Airway epithelial cell (primary cell): ENCODE data around the genes ZER1 and KYAT1.

GRCh38 chr9:128505002-128505743, 654 bp downstream of the GLE1 start:
- RAMPAGE, long total RNA = no peak

DNA sequence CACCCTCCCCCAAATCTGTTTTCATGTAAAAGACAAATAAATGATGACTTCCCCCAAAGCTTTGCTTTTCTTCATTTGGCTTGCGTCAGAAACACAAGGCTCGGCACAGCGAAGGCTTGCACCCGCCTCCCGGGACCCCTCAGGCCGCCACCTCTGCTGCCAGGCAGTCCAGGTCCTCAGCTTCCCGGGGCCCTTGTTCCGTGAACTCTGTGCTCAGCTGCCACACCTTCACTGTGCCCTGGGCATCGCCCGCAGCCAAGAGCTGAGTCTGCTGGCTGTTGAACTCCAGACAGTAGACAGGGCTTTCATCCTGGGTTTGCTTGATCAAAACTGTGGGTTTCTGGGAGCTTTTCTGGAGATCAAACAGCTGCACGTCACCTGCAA, 23.1 kb downstream of the DYNC2I2 start:
- RAMPAGE, long total RNA = no peak

- RAMPAGE, long total RNA = start-site peak on the minus strand at chr9:128684428-128684493, 57 and 15 reads in 2 replicates
Measured at GRCh38 chr9:128684154-128685481, 4.4 kb upstream of the SET start.

DNA sequence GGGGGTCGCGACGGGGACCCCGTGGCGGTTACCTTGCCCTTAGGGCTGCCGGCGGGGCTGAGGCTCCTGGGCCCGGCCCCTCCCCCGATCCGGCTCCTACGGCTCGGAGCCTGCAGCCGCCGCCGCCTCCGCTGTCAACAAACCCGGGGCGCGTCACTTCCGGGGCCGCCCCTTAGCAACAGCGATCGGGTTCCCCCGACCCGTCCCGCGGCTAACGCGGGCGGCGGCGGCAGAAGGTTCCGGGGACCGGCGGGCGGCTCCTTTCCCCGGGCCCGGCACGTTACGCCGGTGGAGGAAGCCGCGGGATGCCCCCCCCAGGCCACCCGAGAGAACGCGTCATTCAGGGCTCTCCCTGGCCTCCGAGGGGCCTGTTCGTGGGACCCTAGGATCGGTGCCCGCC, at the start of gene ZER1:
ZER1 (minus strand) TSS at position 145 of the 400 bp plus-strand sequence.
- RAMPAGE, long total RNA = no peak

DNA sequence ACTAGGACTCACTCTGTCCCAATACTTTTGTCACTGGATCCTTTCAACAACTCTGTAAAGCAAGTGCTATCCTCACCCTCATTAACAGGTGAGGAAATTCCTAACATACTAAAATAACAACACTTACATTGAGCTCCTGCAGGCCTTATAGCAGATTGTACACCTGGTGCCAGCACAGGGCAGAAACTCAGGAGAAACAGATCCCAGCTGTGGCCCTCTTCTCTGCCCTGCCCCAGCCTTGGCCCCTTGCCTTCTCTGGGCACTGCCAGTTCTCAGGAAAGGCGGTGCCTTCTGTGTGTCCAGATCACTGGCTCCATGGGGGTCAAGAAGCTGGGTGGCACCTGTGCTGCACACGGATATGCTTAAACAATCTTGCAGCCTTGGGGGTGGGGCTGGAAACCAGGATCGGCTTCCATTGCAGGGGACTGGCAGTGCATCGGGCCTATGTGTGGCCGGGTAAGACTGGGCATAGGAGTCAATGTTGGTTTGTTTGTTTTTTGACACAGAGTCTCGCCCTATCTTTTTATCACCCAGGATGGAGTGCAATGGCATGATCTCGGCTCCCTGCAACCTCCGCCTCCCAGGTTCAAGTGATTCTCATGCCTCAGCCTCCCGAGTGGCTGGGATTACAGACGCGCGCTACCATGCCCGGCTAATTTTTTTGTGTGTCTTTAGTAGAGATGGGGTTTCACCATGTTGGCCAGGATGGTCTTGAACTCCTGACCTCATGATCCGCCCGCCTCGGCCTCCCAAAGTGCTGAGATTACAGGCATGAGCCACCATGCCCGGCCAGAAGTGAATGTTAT, 19.2 kb downstream of the KYAT1 start:
- RAMPAGE, long total RNA = no peak

DNA sequence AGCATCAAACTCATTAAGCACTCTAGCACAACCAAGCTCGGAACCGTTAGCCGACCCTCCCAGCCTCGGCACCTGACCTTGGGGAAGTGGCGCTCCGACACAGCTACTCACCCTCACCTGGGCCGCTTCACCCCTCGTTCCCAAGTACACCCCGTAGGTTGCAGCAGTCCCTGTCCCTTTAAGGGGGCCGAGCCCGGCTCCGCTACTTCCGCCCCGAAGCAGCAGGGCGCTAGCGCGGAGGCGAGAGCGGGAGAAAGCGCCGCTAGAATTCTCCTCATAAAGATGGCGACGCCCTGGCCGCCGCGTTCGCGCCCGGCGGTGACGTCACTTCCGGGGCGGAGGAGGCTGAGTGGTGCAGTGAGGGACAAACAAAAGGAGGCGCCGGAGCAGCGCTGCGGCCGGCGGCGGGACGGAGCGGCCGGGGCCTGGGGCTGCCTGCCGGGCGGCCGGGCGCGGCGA, at the start of gene KYAT1:
KYAT1 (minus strand) TSS at position 165 of the 459 bp plus-strand sequence.
- RAMPAGE, long total RNA = no peak

- RAMPAGE, long total RNA = no peak
Measured at GRCh38 chr9:128892119-128893147, 10.5 kb downstream of the LRRC8A start.

DNA sequence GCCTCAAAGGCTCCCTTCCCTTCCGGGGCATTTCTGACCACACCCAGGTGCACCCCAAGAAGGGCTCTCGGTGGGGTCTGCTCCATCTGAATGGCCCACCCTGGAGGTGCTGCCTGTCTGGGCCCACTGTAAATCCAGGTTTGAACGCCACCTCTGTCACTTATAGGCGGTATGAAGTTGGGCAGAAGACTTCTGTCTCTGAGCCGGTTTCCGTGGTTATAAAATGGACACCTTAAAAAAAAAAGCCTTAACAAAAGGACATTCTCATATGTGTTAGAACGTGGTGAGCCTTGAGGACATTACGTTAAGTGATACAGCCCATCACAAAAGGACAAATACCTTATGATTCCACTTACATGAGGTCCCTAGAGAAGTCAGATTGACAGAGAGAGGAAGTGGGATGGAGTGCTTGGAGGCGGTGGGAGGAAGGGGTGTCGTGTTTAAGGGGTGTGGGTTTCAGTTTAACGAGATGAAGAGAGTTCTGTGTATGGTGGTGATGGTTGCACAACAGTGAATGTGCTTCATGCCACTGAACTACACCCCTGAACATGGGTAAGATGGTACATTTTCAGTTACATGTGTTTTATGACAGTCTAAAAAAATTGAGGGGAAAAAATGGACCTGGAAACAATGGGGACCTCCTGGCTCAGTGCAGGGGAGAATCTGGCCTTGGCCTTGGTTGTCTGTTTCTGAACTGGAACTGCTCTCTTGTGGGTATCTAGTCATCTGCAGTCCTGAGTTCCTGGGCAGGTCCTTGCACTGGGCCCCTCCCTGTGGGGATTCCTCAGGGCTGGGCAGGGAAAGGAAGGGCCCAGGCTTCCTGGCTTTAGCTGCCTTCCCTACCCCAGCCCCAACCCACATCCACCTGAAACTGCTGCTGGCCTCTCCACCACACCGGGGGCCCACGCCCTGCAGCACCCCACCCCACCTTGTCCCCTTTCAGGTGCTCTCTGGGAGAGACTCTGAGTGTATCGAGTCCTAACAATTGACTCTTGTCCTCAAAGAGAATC, 17.7 kb downstream of the LRRC8A start:
- RAMPAGE, long total RNA = no peak

DNA sequence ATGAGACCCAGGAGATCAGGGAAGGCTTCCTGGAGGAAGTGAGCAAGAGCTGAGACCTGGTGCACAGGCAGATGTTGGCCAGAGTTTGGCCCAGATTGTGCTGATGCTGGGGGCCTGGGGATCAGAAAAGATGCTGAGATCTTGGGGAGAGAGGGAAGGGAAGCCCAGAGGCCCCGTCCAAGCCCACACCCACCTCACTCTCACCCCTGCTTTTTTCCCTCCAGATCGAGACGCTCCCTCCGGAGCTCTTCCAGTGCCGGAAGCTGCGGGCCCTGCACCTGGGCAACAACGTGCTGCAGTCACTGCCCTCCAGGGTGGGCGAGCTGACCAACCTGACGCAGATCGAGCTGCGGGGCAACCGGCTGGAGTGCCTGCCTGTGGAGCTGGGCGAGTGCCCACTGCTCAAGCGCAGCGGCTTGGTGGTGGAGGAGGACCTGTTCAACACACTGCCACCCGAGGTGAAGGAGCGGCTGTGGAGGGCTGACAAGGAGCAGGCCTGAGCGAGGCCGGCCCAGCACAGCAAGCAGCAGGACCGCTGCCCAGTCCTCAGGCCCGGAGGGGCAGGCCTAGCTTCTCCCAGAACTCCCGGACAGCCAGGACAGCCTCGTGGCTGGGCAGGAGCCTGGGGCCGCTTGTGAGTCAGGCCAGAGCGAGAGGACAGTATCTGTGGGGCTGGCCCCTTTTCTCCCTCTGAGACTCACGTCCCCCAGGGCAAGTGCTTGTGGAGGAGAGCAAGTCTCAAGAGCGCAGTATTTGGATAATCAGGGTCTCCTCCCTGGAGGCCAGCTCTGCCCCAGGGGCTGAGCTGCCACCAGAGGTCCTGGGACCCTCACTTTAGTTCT, 4.7 kb upstream of the PHYHD1 start:
- RAMPAGE, long total RNA = no peak

DNA sequence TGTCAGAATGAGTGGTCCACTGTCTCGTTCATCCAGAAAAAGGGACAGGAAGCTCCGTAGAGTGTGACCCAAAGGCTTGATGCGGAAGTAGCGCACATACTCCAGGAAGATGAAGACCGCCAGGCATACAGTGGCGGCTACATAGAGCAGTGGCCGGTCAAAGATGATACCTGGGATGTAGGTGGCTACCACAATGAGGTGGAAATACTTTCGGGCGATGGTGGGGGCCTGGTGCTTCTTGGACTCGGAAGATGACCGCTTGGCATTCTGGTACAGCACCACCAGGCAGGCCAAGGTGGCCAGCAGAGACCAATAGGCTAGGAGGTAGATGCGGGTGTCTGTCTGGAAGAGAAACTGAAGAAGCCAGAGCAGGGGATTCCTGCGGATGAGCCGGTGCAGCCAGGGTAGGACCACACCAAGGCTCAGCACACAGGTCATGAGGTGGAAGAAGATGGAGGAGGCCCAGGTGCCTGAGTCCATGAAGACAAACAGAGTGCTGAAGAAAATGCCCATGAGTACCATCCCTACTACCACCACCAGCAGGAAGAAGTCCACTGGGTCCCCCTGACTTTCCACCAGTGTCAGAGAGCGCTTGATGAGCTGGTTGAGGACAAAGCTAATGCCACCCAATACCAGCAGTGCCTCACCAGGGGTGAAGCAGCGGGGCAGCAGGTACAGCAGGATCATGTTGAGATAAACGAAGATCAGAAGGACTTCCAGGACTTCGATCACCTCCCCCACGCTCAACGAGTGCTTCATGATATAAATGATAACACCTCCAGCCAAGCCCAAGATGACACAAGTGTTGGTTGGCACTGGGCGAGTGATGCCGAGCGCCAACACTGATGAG, 1.1 kb downstream of the DOLK start:
- RAMPAGE, long total RNA = no peak

DNA sequence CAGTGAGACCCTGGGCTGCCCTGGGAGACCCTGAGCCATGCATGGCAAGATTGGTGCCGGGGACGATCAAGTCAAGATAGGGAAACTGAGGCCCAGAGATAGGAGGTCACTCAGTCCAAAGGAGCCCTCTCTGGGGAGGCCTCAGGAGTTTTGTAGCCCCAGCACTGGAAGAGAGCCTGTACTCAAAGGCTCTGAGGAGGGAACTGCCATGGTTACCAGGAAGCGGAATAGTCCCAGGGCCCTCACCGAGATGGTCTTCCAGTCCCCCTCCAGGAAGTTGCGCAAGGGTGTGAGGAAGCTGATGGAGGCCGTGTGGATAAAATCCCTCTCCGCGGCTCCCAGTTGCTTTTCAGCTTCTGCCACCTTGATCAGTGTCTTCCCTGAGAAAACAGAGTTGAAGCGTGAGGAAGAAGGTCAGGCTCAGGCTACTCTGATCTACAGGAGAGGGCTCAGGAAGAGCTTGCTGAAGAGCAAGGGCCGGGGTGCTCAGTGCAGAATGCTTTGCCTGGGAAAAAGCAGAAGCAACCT, 13.5 kb downstream of the SH3GLB2 start:
- RAMPAGE, long total RNA = no peak

GRCh38 chr9:129037508-129038506, 1.4 kb downstream of the MIGA2 start:
- RAMPAGE, long total RNA = no peak

DNA sequence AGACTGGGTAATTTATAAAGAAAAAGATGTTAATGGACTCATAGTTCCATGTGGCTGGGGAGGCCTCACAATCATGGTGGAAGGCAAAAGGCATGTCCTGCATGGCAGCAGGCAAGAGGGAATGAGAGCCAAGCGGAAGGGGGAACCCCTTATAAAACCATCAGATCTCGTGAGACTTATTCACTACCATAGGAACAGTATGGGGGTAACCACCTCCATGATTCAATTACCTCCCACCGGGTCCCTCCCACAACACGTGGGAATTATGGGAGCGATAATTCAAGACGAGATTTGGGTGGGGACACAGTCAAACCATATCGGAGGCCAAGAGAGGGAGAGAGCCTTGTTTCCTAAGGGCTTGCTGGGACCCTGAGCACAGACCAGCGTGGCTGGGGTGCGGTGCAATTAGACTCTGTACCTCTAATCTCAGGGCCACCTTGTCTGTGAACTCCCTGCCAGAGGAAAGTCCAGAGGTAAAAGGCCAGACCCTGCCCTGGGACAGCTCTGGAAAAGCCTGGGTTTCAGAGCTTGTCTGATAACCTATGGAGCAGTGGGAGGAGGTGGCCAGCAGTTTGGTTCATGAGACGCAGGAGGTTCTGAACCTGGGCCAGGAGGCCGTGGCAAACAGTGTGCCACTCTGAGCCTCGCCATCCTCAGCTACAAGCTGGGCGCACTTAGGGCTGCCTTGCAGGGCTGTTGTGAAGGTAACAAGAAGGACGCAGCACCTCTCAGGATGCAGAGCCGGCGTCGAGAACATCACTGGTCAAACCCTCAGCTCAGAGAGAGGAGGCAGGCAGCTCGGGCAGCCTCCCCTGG, 5.0 kb upstream of the DOLPP1 start:
- RAMPAGE, long total RNA = no peak

- RAMPAGE, long total RNA = no peak
Measured at GRCh38 chr9:129077200-129077613, 3.7 kb upstream of the DOLPP1 start.

- RAMPAGE, long total RNA = no peak
Measured at GRCh38 chr9:129102132-129102784, 8.3 kb downstream of the CRAT start.

DNA sequence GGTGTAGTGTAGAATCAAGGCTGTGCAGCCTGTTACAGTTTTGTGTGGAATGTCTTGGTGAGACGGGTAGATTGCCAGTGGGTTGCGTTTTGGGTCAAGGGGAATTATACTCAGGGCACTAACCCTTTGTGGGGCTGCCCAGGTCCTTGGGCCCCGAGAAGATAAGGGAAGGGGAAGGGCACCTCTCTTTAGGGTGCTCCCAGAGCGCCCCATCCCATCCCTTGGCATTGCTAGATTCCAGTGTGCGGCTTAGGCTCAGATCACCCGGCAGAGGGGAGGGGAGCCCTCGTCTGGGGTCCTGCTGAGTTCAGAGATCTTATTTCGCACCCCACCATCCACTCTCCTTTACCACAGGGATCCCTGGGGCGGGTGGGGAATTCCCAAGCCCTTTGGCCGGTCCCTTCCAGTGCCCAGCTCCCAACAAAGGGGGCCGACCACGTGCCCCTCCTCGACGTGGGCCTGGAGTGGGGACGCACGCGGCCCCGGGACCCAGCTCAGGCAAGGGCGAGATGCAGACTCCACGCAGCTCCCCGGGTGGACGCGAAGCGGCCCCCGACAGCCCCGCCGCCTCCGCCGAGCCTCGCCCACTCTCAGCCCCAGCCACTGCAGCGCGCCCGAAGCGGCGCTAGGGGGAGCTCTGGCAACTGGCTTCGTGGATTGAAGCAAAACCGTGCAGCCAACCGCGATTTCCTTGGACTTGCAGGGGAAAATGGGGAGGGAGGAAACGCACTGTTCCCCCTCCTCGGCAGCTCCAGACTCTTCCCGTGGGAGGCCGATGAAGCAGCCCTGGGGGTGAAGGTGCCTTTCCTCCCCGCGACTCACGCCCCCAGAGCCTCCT, 4.3 kb downstream of the IER5L start:
- RAMPAGE, long total RNA = no peak

GRCh38 chr9:129175595-129176606, 2.2 kb downstream of the IER5L start:
- RAMPAGE, long total RNA = no peak

GRCh38 chr9:129282273-129283150, 104.5 kb upstream of the IER5L start:
- RAMPAGE, long total RNA = no peak

DNA sequence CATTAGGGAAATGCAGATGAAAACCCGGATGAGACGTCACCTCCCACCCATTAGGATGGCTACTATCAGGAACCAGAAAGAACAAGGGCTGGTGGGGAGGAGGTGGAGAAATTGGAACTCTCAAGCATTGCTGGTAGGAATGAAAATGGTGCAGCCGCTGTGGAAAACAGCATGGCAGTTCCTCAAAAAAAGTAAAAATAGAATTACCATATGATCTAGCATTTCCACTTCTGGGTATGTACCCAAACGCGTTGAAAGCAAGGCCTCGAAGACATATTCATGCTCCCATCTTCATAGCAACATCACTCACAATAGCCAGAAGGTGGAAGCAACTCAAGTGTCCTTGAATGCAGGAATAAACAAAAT, 166.6 kb upstream of the IER5L start:
- RAMPAGE, long total RNA = no peak

DNA sequence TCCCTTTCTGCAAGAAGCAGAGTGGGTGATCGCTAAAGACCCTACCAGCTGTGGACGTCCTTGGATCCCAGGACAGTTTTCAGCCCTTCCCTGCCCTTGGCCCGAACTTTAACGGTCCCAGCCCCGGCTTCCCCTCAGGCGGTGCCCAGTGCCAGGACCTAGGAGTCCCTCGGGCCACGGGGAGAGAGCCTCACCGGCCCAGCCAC, 124.7 kb downstream of the C9orf50 start:
- RAMPAGE, long total RNA = no peak